Trachea (tissue), 1 donor: ENCODE data around the gene PRAMEF26.

GRCh38 chr1:13155715-13156296 lies at the start of gene PRAMEF26:
Gene PRAMEF26 (minus strand): TSS chr1:13156009.
- PRO-cap: no peak

DNA sequence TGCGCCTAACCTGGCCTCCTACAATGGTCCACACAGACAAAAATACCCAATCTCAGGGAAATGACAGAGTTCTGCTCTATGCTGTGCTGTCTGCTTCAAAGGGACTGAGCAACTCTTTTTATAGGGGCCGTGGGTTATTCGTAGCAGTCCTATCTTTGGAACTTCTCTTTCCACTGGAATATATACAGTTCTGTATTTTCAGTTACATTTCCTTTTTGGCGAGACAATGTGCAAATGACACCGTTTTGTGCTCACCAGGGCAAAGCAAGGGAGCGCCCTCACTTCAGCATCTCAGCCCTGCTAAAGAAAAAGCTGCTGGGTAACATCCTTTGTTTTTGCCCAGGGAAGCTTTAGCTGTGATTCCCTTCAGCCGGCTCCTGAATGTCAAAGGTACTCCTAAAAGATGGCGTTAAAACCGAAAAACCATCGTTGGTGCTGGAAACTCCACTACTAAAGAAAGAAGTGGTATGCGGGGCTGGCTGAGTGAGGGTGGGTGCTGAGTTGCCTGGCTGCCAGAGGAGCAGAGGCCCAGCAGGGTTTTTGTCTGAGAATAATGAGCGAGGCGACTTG lies 1.7 kb downstream of the PDPN start:
- PRO-cap: no peak

DNA sequence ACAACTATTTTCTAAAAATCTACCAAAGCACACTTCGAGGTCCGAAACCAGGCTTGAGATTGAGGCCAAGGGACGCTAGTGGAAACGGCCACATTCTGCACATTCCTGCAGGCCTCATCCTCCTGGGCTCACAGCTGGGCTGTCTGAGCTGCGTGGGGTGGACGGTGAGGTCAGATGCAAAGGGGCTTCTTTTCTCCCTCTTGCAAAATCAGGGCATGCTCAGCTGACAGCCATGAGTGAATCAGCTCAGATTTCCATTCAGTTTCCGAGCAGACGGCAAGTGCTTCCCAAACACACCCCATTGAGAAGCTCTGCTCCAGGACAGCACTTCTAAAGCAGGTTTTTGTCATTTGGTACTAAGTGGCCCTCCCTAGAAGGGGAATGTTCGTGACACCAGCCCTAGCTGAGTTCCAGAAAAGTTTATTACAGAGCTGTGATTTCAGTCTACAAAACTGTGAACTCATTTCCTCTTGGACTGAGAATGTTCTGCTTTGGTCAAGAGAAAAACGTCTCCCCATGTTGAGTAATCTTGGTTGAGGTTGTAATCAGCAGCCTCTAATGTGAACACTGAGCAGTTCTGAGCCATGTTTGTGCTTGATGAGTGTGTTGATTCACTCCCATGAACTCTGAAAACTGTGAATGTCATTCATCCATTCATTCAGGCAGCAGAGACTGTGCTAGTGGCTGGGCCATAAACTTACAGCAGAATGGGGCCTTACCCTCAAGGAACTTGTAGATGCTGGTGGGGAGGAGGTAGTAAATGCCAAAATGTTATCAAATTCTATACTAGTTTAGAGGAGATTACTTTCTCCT lies 10.1 kb downstream of the PDPN start:
- PRO-cap: no peak

DNA sequence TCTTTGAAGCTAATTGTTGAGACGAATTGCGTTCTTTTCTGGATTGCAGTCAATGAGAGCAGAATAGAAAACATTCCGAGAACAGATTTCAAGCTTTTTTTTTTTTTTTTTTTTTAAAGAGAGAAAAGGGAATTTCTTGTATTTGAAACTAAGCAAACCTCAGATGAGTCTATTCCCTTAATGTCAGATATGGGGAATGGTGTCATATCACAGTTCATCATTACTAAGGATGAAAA lies 30.1 kb downstream of the PDPN start:
- PRO-cap: no peak

- PRO-cap: no peak
These were observed 13.4 kb downstream of the PRDM2 start for GRCh38 chr1:13713289-13713870.

DNA sequence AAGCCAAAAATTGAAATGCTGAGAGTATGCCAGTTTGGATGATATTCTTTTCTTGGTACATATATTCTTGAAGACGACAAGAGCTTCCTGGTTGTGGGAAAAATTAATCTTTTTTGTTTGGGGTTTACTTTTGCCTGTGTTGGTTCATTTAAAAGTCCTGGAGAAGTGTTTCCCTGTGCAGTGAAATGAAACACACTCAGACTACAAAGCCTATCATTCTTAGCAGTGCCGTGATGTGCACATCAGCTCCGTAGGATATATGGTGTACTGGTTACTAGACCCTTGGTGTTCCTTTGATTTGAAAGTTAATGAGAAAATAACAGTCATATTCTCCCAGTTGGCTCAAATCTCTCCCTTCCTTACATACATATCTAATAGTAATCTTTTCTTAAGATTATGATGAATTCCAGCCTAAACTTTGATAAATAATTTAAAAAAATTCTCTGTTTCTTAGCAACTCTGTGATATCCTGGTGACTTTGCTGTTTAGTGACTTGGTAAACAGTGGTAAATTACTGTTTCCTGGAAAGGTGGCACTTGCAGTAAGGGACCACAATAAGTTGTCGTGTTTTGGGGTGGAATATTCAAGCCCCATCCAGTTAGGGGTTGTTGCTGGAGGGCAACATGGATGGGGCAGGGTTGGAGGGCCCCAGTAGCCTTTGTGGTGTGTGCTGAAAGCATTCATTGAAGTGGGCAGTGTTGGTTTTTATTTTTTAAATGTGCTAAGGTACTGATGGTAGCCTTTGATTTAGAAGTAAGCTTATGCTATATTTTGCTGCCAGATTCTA lies 30.1 kb downstream of the PRDM2 start:
- PRO-cap: no peak

DNA sequence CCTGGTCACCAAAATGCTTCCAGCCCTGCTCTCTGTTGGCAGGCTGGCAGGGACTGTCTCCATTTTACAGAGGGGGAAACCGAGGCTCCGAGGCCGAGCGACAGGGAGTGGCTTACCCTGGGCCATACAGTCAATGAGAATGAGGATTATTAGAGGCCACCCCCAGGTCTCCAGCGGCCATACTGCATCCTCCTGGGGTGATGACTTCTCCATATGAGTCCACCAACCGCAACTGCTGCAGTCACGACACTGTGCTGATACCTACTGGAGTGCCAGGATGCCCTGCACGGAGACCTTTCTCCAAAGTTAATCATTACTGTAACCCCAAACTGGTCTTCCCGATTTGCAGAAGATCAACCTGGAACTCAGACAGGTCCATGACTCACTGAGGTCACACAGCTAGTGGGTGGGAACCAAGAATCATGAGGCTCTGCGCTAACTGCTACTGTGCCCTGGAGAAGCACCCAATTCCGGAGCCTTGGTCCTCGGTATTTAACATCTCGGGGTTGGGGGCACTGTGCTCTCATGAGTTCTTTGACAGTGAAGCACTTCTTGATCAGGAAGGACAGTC lies 112.9 kb downstream of the PRDM2 start:
- PRO-cap: no peak

DNA sequence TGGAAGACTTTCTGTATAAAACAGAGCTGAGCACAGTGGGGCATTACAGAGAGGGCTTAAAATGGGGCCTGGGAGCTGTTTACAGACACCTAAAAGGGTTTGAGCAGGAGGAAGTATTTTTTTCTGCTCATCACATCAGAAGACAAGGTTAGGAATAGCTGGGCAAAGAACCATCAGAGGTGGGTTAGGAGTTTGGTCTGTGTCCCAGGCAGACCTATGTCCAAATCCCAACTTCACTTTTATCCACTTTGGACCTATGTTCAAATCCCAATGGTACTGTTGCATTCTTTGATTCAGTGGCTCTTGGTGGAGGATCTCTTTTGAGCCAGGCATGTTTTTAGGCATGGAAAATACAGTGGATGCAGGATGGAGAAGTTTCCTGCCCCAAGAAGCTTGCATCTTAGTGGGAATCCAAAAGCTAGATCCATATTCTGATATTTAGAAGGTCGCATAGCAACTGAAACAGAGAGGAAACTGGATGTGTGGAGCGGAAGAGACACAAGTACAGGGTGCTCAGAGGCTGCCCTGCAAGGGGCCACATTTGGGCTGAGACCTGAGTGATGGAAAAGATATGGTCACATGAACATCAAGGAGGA lies 227.4 kb downstream of the PRDM2 start:
- PRO-cap: no peak

DNA sequence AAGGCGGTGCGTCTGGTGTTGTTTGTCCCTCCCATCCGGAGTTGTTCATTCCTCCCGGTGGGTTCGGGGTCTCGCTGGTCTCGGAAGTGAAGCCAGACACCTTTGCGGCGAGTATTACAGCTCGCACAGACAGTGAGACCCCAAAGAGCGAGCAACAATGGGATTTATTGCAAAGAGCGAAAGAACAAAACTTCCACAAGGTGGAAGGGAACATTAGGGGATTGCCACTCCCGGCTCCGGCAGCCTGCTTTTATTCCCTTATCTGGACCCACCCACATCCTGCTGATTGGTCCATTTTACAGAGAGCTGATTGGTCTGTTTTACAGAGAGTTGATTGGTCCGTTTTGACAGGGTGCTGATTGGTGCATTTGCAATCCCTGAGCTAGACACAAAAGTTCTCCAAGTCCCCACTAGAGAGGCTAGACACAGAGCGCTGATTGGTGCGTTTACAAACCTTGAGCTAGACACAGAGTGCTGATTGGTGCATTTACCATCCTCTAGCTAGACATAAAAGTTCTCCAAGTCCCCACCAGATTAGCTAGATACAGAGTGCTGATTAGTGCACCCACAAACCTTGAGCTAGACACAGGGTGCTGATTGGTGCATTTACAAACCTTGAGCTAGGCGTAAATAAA lies 178.6 kb upstream of the KAZN start:
- PRO-cap: no peak

GRCh38 chr1:14553972-14554282 lies 44.6 kb upstream of the KAZN start:
- PRO-cap: no peak

- PRO-cap: no peak
These were observed 144.0 kb downstream of the KAZN start for GRCh38 chr1:14742467-14742856.

DNA sequence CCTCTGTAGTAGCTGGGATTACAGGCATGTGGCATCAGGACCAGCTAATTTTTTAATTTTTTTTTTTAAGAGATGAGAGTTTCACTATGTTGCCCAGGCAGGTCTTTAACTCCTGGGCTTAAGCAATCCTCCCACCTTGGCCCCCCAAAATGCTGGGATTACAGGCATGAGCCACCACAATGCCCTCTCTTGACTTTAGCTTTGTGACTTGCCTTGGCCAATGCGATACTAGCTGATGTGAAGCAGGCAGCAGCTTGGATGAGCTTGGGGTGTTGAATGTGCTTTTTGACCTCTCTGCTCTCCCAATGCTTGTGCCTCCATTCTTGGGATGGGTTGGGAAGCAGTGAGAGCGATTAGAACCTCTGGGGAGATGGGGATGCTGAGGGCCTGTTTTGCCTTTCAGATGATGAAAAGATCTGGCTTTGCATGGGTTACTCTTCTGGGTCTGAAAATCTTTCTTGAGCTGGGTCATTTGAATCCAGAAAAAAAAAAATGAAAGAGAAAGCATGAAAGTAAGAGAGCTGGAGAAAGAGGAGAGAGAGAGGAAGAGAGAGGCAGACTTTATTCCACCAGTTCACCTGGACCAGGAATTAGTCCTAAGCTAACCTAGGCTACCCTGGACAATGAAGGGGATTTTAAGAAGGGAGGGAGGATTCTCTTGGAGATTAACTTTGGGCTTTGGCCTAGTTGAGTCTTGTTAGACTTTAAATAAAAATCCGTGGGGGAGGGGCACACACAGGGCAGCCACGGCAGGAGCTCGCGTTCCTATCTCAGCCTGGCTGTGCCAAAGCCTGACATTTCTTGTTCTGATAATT lies 160.1 kb downstream of the KAZN start:
- PRO-cap: no peak

- PRO-cap: no peak
These were observed 271.5 kb upstream of the TMEM51 start for GRCh38 chr1:14881952-14882508.

DNA sequence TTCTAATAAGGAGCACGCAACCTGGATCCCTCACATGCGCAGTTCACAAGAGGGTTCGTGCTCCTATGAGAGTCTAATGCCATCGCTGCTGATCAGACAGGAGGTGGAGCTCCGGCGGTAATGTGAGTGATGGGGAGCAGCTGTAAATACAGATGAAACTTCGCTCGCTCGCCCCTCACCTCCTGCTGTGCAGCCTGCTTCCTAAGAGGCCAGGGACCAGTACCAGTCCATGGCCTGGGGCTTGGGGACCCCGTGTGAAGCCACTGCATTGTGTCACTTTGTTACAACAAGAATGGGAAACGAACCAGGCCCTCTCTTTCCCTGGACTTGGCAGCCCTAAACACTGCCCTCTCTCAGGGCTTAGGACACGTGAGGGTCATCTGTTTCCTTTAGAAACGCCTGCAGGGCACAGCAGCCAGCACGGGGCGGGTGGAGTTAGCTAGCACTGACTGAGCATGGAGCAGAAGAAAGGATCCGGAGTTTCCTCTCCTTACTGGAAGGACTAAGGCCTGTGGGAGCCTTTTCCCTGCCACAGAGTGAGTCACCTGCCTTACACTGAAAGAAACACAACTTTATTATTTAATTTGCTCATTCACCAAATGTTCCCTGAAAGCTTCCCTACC lies 185.2 kb upstream of the TMEM51 start:
- PRO-cap: no peak

- PRO-cap: unidirectional peak, minus-strand start at chr1:15154161; bidirectional peak, plus-strand start at chr1:15154937, minus-strand start at chr1:15154813
These were observed 824 bp downstream of the TMEM51 start for GRCh38 chr1:15154025-15155116.

GRCh38 chr1:15186518-15187101 lies 33.1 kb downstream of the TMEM51 start:
- PRO-cap: no peak

DNA sequence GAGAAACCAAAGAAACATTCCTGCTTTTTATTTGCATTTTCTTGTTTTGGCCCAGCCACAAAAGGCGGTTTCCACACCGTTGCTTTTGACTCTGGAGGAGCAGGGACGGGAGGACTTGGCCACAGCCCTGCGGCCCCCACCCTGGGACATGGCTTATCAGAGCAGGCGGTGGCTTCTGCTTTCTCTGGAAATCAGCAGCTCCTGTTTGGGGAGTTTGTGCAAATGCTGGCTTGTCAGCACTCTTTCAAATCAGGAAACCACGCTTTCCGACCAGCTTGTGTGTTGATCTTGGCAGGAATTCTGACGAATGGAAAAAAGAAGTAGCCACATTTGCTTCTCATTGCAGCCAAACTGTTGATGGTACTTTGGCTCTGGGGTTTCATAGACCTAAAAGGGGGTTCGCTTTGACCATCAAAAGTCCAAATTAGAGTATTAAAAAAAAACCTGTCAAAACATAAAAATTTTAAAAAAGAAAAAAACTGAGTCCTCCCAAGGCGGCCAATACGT lies 80.9 kb upstream of the EFHD2 start:
- PRO-cap: no peak

DNA sequence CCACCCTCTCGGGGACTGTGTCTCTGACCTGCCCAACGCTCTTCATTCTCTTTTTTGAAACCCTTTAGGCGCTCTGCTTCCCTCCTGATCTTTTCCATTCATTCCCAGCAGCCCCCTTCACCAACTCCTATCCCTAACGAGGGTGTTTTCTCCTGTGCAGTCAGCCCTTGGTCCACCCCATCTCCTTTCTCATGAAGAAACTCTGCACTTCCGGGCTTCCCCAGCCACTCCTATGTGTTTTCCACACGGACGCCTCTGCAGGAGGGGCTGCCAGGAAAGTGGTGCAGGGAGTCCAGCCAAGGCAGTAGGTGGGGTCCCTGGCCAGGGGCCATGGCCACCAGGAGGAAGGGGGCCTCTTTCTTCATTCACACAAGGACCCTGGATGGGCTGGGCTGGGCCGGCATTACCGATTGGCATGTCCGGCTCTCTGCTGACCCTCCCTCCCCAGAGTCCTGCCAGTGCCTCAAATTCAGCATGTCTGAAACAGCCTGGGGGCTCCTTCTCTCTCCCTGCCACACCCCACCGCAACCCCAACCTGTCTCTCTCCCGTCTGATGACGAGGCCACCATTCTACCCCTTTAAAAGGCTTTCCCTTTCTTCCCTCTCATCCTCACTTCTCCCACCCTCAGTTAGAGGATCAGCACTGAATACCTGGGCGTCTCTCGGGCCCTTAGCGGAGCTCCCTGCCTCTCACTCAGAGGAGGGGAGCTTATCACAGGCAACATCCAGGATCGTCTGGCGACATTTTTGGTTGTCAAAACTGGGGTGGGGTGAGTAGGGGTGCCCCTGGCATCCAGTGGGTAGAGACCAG lies 72.7 kb upstream of the EFHD2 start:
- PRO-cap: no peak

- PRO-cap: unidirectional peak, plus-strand start at chr1:15346091
These were observed 63.9 kb upstream of the EFHD2 start for GRCh38 chr1:15345565-15346464.

GRCh38 chr1:15407176-15407636 lies 2.5 kb upstream of the EFHD2 start:
- PRO-cap: no peak